Neuron (in vitro differentiated cells): ENCODE results near the genes RPS15, UQCR11 and MKNK2.

GRCh38 chr19:1412466-1412718 is 5.0 kb downstream of the DAZAP1 start:
- PRO-cap = no peak

- PRO-cap = no peak
Observed at GRCh38 chr19:1419447-1419943, 12.1 kb downstream of the DAZAP1 start.

GRCh38 chr19:1438318-1439351 is at the start of gene RPS15:
TSS of gene RPS15 (plus strand) at chr19:1438396.
- PRO-cap = bidirectional peak, plus-strand start at chr19:1438405, minus-strand start at chr19:1438226; bidirectional peak, plus-strand start at chr19:1438695, minus-strand start at chr19:1438660; unidirectional peak, minus-strand start at chr19:1438828; unidirectional peak, minus-strand start at chr19:1438880

- PRO-cap = no peak
Observed at GRCh38 chr19:1446864-1447079, 3.1 kb upstream of the APC2 start.

GRCh38 chr19:1451867-1452441 is 2.0 kb downstream of the APC2 start:
- PRO-cap = bidirectional peak, plus-strand start at chr19:1452201, minus-strand start at chr19:1451992

GRCh38 chr19:1453414-1454371 is 3.8 kb downstream of the APC2 start:
- PRO-cap = no peak

DNA sequence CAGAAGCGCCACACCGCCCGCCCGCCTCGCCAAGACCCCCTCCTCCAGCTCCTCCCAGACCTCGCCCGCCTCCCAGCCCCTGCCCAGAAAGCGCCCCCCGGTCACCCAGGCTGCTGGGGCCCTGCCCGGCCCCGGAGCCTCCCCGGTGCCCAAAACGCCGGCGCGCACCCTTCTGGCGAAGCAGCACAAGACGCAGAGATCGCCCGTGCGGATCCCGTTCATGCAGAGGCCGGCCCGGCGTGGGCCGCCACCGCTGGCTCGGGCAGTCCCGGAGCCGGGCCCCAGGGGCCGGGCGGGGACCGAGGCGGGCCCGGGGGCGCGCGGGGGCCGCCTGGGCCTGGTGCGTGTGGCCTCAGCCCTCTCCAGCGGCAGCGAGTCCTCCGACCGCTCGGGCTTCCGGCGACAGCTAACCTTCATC is 10.1 kb downstream of the C19orf25 start:
- PRO-cap = no peak

GRCh38 chr19:1489459-1489996 is 622 bp downstream of the PCSK4 start:
- PRO-cap = unidirectional peak, plus-strand start at chr19:1489702; unidirectional peak, plus-strand start at chr19:1489889

DNA sequence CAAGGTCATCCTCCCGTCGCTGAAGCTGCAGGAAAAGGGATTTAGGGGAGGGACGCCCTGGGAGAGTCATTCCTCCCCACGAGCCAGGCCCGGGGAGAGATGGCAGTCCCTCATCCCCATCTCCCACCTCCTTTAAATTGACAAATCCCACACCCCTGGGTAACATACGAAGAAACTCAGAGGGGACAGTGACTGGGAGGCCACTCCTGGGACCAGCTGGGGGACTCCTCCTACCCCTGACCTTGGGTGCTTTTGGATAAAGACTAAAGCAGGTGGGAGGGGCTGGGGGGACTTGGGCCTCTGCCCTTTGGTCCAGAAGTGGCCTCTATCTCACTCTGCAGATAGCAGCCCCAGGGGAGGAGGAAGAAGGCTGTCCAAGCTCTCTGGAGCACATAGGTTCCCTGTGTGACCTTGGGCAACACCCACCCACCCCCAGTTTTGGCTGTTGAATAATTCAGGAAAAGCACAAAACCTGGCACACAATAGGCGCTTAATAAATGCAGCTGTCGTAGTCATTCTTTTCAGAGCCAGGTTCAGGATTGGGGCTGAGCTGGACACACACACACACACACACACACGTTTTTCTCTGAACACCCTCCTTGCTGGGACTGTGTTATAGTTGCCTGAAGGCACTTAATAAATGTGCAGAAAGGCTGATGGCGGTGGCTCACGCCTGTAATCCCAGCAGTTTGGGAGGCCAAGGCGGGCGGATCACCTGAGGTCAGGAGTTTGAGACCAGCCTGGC is 2.3 kb downstream of the REEP6 start:
- PRO-cap = no peak

GRCh38 chr19:1592092-1592585 is 526 bp downstream of the MBD3 start:
- PRO-cap = bidirectional peak, plus-strand start at chr19:1592467, minus-strand start at chr19:1592341; bidirectional peak, plus-strand start at chr19:1592524, minus-strand start at chr19:1592675

DNA sequence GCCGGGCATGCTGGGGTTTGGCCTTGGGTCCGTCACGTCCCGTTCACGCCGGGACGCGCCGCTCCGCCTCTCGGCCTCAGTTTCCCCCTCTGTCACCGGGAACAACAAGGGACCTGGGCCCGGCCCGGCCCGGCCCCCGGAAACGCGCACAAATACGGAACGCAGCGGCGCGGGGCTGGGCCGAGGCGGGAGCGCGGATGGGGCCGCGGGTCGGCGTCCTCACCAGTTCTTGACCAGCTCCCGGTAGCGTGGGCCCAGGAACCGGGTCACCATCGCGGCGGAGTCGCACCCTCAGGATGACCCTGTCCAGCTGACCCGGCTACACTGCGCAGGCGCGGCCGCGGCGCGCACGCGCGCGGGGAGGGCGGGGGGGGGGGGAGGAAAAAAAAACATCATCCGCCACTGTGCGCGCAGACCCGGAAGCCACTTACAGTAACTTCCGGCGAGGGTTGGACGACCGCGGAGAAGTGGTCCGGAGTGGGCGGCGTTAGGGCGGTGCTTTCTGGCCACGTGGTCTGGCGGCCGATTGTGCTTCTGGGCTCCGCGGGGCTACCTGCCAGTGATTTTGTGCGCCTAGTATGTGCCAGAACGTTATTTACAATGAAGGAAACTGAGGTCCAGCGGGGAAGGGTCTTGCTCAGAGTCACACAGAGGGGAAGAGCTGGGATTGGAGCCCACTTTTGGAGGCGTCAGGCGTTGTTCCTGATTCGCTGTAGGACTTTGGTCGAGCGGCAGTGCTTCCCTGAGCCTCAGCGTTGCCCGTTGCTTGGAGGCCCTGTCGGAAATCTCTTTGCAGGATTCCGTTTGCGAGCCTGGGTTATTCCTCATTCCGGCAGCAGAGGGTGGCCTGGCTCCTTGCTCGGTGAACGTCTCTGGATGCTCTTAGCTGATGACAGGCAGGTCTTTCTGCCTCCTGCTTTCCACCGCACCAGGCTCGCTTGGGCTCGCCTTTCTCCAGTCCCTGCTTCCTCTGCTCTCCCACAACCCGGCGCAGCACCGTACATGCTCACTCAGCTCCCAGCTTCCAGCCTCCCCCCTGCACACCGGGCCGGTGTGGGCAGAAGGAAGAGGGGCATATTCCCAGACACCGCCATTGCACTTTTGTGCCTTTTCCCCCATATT is at the start of gene UQCR11:
TSS of gene UQCR11 (minus strand) at position 326 of the 1,122 bp plus-strand sequence.
- PRO-cap = bidirectional peak, plus-strand start at position 525 of the sequence, minus-strand start at position 298 of the sequence; bidirectional peak, plus-strand start at position 827 of the sequence, minus-strand start at position 787 of the sequence

- PRO-cap = bidirectional peak, plus-strand start at chr19:1749749, minus-strand start at chr19:1749676
Observed at GRCh38 chr19:1748984-1750015, 4.0 kb upstream of the ONECUT3 start.

DNA sequence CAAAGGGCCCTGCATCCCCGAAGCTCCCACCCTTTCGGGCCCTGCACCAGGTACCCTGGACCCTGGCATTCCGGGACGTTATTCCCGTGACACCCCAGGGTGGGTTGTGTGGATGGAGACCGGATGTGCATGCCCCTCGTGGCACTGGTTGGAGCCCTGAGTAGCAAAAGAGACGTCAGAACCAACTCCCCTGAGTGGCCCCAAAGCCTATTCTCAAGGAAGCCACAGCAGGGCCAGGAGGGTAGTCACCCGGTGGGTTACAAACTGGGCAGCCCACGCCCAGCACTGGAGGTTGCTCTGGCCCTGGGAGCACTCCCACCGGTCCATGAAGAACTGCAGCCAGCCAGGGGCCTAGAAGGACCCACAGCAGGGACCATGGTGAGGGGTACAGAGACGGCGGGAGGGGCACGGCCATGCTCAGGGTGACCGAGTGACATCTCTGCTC is 7.5 kb upstream of the REXO1 start:
- PRO-cap = bidirectional peak, plus-strand start at position 210 of the sequence, minus-strand start at position 261 of the sequence

DNA sequence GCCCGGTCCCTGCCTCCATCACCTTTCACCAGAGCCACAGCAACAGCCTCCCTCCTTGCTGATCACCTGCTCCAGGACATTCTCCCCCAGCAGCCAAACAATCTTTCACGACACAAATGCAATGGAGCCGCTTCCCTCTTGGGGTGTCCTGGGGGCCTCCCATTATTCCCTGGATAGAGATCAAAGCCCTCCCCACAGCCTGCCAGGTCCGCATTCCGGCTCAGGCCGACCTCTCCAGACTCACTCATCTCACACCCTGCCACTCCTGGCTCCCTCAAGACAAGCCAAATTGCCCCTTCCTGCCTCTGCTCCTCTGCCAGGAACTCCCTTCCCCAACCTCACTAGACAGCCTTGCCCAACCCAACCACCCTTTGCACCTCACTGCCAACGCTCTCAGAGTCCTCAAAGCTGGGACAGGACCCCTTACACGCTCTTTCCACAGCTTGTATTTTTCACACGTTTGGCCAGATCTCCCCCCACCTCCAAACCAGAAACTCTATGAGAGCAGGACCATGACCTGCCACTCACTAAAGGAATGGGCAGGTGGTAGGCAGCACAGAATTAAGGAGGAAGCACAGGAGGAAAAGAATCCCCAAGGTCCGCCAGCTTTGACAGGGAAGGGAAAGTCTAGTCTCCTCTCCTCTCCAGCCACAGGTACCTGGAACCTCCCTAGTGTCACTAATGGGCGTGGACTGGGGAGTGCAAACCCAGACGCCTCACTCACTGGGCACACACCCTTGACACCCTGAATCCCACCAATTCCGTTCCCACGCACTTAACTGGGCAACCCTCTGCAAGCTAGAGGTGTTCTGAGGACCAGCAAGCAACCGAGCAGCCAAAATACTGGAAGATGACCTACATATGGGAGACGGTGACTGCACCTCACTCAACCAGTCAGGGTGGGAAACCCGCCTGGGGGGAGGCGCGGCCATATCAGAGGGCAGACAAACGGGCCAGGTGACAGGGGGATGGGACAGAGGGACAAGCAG is 1.3 kb downstream of the ABHD17A start:
- PRO-cap = bidirectional peak, plus-strand start at position 960 of the sequence, minus-strand start at position 827 of the sequence

- PRO-cap = no peak
Observed at GRCh38 chr19:1907283-1907733, 2.1 kb downstream of the ADAT3 start.

DNA sequence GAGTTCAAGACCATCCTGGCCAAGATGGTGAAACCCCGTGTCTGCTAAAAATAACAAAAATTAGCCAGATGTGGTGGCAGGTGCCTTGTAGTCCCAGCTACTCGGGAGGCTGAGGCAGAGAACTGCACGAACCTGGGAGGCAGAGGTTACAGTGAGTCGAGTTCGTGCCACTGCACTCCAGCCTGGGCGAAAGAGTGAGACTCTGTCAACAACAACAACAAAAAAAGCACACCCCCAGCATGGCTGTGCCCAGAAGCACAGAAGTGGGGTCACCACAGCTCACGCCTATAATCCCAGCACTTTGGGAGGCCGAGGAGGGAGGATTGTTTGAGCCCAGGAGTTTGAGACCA is 21.1 kb downstream of the CSNK1G2 start:
- PRO-cap = no peak

DNA sequence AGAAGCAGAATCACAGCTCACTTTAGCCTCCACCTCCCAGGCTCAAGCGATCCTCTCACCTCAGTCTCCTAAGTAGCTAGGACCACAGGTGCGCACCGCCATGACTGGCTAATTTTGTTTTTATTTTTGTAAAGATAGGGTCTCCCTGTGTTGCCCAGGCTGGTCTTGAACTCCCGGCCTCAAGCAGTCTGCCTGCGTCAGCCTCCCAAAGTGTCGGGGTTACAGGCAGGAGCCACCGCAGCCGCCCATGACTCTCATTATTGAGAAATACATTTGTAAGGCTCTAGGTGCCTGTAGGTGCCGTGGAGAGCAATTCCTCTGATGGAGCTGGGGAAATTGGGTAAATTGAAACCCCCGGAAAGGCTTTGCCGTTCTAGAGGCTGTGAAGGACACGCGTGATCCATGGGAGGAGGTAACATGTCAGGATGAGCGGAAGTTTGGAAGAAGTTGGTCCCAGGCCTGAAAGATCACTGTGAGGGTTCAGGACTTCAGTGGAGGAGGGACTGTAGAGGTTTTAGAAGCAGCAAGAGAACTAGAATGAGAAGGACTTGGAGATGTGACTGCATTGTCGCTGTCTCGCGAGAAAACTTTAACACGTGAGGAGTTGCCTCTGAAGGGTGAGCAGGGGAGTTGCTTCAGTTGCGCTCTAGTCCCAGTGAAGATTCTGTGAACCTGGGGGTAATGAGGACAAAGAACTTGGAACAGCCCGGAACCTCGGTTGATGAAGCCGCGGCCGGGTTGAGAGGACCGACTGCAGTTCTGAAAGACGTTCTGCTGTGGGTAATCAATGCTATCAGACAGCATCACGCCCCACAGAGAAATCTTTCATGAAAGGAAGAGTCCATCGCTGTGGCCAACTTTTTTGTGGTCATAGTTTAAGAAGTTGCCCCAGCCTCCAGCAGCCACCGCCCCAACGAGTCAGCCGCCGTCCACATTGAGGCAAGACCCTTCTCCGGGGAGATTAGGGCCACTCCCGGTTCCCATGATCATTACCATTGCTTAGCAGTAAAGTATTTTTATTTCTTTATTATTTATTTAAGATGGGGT is 25.2 kb downstream of the CSNK1G2 start:
- PRO-cap = no peak

DNA sequence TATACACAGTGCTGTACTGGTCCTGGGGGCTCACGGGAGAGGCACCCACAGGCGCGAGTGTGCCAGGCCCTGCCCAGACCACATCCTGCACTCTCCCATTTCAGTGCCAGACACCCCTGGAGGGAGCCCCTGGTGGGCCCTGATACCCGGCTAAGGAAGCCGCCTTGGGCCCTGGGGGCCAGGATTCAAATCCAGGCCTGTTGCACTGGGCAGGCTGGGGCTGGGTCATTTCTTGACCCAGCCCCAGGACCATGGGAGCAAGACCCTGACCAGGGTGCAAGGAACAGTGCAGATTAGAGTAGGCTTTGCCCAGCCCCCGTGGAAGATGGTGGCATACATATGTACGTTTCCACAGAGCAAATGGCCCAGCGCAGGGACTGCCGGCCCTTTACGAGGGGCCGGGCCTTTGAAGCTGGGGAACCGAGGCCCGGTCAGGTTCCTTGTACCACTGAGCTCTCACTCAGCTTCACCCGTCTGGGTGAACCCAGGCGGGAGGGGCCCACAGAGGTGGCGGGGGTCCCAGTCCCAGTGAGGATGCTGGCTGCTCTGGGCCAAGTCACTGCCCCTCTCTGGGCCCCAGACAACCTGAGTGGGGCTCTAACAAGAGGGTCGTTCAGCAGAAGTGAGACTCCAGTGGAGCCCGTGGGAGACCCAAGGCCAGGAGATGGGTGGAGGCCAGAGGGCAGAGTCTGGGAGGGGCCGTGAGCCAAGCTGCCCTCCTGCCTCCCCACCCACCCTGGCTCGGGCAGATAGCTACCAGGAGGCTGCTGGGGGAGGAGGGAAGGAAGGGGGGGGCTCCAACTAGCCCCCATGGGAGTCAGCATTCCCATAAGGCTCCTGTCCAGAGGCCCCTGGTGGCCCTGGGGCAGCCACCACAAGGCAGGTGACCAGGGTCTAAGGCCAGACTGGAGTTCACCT is 2.8 kb downstream of the MKNK2 start:
- PRO-cap = no peak

- PRO-cap = bidirectional peak, plus-strand start at chr19:2051436, minus-strand start at chr19:2051289
Observed at GRCh38 chr19:2051081-2051710, at the start of gene MKNK2. TSS of gene MKNK2 (minus strand) at chr19:2051244.

DNA sequence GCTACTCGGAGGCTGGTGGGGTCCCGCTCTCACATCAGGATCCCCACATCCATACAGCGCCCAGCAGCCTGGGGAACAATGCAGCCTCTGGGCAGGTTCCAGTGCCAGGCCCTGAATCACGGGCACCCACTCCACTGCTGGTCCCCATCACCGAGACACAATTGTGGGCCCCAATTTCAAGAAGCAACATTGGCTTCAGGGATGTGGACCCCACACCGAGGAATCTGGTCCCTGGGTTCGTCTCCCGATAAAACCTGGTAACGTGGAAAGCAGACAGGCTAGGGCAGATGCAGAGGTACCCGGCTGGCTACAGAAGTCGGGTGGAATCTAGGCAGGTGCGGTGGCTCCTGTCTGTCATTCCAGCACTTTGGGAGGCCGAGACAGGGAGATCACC is 20.6 kb downstream of the MOB3A start:
- PRO-cap = no peak